ENCODE measurements around the genes PDE6B, FGFRL1 and TACC3.

DNA sequence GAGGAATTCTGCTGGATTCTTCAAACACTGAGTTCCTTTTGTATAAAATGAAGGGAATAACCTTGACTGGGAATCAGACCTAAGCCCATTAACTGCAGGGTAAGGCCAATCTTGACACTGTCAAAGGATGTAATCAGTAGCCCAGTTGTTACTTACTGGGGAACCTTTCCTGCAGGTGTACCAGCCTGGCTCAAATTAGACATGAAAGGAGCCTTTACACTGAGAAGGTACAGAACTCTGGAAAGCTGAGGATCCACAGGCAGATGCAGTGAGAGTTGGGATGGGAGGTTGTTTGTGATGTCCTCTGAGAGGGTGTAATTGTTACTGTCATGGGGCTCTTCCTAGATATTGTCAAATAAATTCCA, 19.6 kb downstream of the ZNF595 start:
- PRO-cap: no peak

- PRO-cap: no peak
These were observed 81.2 kb downstream of the ZNF718 start for GRCh38 chr4:205461-205845.

DNA sequence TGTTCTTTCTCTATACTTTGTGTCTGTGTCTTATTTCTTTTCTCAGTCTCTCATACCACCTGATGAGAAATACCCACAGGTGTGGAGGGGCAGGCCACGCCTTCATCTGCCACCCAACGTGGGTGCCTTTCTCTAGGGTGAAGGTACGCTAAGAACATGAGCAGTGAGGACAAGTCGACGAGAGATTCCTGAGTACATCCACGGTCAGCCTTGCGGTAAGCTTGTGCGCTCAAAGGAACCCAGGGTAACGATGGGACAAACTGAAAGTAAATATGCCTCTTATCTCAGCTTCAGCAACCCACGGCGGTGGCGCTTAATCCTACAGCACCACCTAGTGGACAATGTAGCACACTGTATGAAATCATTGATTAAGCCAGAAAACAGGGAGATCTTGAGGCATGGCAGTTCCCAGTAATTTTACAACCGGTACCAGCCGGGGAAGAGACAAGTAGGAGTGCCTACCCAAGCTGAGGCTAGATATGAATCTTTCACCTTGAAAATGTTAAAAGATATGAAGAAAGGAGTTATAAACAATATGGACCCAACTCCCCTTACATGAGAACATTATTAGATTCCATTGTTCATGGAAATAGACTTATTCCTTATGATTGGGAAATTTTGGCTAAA, 63.1 kb downstream of the ZNF732 start:
- PRO-cap: no peak

- PRO-cap: no peak
These were observed 678 bp downstream of the PIGG start for GRCh38 chr4:499495-500281.

- PRO-cap: no peak
These were observed 9.1 kb downstream of the PIGG start for GRCh38 chr4:508144-508381.

DNA sequence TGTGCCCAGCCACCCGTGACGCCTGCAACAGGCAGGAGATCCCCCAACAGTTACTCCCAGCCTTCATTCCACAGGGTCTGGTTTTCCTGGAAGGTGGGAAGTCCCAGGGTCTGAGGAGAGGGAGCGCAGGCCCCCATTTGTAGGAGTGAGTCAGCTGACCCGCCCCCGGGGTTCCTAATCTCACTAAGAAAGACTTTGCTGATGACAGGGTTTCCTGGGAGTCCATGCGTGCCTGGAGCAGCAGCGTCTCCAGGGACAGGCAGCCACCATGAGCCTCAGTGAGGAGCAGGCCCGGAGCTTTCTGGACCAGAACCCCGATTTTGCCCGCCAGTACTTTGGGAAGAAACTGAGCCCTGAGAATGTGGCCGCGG, at the start of gene PDE6B:
PDE6B (plus strand) TSS at position 215 of the 371 bp plus-strand sequence.
- PRO-cap: no peak

DNA sequence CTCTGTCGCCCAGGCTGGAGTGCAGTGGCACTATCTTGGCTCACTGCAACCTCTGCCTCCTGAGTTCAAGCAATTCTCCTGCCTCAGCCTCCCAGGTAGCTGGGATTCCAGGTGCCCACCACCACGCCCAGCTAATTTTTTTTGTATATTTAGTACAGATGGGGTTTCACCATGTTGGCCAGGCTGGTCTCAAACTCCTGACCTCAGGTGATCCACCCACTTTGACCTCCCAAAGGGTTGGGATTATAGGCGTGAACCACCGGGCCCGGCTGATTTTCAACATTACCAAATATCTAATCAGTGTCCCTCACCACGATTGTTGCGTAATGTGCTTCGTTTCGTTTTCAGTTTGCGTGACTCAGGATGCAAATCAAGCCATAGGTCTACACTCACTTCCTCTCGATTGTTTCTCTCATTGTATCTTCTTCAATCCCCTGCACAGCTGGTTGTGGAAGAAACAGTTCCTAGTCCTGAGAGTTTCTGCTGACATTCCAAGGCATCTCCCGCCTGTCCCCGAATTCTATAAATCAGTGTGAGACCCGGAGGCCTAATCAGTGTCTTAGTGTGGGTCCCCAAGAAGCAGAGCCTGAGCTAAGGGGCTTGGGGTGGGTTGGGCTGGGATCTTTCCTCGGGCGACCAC, 6.3 kb upstream of the PCGF3 start:
- PRO-cap: no peak

GRCh38 chr4:723283-723562, 17.6 kb downstream of the PCGF3 start:
- PRO-cap: no peak

GRCh38 chr4:769748-770568, 56.0 kb downstream of the CPLX1 start:
- PRO-cap: no peak

DNA sequence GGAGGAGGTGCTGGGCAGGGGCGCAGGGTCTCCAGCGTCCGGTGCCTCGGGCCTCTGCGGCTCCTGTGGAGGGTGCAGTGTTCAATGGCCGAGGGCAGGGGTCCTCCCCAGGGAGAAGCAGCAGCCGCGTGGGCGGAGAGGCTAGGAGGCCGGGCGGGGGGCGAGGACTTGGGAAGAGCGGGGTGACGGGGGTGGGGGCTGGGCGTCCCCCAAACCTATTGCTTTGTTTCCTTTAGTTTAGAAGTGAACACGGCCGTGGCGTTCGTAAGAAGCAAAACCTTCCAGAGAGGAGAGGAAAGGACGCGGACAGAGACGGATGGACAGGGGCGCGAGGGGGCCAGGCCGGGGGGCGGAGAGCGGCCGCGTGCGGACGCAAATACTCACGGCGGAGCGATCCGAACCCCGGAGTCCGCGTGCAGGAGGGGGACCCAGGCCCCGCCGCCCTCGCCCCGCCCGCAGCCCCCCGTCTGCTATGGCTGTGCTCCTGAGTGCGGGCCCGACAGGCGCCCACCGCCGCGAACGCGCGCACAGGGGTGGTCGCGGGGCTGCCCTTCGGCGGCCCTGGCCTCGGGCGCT, 40.2 kb downstream of the CPLX1 start:
- PRO-cap: no peak

- PRO-cap: no peak
These were observed 38.3 kb downstream of the CPLX1 start for GRCh38 chr4:787428-788173.

DNA sequence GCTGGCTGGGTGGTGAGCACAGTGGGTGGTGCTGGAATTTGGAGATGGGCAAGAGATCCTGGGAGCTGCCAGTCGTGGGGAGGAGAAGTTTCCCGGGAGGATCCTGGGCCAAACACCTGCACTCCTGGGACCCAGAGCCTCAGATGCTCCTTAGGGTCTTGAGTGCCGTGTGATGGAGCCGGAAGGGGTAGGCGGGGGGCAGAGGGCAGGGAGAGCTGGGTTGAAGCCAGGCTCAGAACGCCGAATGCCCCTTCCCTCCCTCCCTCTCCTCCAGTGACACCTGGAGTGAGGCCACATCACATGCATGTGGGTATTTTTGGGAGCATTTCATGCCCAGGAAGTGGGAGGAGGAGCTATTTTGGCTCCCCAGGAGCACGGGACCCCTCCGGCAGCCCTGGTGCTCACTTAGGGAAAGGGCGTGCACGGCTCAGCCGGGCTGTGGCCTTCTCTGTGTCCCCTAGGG, 4.6 kb upstream of the CPLX1 start:
- PRO-cap: no peak

GRCh38 chr4:1011073-1011870, at the start of gene FGFRL1:
Gene FGFRL1, plus strand, starts transcription at chr4:1011626.
- PRO-cap: bidirectional peak, plus-strand start at chr4:1011635, minus-strand start at chr4:1011321

DNA sequence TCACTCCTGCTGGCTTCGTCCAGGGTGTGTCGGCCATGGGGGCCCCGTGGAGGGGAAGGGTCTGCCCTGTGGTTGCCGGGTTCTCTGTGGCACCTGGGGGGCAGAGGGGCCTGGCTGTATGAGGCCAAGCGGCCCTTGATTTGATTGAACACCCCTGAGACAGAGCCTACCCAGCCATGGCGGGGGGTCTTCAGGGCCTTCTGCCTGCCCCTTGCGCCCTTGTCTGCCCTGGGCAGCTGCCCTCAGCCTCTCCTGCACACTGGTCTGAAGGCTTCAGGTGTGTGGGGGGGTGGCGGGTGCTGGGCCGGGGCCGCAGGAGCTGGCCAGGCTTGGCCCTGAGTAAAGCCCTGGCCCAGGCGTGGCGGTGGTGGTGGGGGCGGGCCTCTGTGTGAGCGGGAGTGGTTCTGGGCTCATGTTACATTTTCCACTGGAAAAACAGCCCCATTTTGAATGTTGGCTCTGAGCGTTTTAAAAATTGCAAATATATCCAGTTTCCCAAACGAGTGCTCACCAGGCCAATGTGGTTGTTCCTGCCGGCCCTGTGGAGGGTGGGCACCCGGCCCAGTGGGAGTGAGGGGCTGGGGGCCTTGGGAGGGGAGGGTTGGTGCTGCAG, 28.0 kb downstream of the FGFRL1 start:
- PRO-cap: no peak

DNA sequence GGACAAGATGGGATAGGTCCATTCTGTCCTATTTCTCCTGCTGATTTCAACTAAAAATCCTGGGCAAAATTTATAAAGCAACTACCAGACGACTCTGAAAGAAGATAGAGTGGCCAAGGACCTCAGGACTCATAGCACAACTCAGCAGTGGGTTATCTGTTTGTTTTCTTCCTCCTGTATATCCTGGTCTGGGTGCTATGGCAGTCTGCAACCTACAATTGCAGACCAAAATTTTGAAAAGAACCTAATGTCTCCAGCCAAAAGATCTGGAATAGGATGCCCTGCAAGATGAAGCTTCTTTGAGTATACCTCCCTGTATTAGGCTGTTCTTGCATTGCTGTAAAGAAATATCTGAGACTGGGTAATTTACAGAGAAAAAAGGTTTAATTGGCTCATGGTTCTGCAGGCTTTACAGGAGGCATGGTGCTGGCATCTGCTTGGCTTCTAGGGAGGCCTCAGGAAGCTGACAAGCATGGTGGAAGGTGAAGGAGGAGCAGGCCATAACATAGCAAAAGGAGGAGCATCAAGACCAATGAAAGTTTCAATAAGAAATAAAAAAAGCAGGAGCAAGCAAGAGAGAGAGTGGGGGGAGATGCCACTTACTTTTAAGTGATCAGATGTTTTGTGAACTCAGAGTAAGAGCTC, 13.6 kb upstream of the RNF212 start:
- PRO-cap: no peak

DNA sequence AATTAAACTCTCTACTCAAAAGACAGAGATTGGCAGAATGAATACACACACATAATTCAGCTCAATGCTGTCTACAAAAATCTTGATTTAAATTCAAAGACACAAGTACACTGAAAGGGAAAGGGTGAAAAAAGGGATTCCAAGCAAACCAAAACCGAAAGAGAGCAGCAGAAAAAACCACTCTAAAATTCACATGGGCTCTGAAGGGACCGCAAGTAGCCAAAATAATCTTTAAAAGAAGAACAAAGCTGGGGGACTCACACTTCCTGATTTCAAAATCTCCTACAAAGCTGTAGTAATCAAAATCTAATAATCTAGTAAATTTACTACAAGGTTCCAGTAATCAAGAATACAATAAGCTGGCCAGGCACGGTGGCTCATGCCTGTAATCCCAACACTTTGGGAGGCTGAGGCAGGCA, 11.9 kb upstream of the SPON2 start:
- PRO-cap: no peak

- PRO-cap: no peak
These were observed 29.7 kb downstream of the CTBP1 start for GRCh38 chr4:1219154-1219640.

- PRO-cap: no peak
These were observed 6.2 kb downstream of the CTBP1 start for GRCh38 chr4:1242565-1243225.

DNA sequence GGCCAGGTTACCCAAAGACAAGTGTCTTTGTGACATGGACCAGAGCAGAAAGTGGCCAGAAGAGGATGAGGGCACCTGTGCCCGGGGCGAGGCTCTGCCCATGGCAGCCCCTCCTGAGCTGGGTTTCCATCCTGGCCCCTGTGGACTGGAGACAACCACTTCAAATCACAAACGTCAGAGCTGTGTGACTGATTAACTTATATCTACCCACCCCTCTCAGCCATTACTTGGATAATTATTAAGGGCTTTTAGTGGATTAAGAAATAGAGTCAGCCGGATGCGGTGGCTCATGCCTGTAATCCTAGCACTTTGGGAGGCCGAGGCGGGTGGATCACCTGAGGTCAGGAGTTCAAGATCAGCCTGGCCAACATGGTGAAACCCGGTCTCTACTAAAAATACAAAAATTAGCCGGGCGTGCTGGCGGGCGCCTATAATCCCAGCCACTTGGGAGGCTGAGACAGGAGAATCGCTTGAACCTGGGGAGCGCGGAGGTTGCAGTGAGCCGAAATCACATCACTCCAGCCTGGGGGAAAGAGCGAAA, 1.7 kb upstream of the FAM53A start:
- PRO-cap: no peak

- PRO-cap: bidirectional peak, plus-strand start at chr4:1721494, minus-strand start at chr4:1721107
These were observed at the start of gene TACC3 for GRCh38 chr4:1721413-1721837. Gene TACC3, plus strand, starts transcription at chr4:1721521.

Measured in rectum (tissue), 1 donor.